Hair follicular keratinocyte (primary cell): ENCODE data around the gene LAPTM5.

- RAMPAGE, long total RNA: no peak
Measured at GRCh38 chr1:30737547-30738225, 14.3 kb upstream of the MATN1 start.

DNA sequence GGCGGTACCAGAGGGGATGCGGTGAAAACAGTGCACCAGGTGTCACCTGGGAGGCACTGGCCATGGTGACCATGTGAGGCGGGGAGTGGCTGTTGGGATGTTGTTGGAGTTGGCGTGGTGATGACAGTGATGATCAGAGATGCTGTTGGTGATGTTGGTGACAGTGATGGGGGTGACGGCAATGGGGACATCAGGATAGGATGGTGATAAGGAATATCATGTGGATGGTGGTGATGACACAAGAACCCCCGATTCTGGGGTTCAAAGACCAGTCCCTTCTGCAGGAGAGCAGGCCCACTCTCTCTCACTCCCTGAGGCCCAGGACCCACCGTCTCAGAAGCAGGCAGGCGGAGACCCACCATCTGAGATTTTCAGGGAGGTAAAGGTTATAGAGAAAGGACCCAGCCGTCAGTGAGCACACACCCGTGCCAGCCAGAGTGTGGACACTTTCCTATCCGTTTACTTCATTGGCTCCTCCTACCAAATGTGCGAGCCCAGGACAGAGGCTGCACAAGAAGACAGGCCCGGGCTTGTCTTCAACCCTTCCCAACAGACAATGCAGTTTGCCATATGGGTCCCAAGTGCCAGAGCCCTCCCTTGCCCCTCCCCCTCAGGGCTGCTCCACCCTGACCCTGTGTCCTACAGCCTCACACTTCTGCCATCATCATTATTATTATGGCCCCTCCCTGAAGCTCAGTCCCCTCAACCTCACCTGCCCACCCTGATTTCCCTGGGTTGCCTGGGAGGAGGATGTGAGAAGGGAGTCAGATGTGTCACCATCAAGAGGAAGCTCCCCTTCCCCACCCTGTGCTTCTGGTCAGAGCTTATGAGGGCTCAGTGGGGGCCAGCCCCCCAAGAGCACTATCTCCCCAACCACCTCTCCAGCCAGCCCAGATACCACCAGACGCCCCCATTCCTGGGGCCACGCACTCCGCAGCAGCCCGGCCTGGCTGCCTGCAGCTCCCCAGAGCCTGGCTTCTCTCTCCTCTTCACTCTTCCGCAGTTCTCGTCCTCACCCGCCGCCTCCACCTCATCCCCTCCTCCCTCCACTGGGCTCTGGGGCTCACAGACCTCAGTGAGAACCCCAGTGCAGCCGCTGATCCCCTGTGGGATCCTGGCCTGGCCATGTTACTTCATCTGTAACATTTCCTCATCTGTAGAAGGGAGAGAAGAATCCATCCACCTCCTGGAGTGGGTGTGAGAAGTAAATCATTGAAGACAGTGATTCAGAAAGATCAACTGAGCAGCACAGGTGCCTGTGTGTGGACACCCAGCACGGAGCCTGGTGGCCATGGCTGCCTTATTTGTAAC is 9.4 kb downstream of the LAPTM5 start:
- RAMPAGE, long total RNA: no peak

DNA sequence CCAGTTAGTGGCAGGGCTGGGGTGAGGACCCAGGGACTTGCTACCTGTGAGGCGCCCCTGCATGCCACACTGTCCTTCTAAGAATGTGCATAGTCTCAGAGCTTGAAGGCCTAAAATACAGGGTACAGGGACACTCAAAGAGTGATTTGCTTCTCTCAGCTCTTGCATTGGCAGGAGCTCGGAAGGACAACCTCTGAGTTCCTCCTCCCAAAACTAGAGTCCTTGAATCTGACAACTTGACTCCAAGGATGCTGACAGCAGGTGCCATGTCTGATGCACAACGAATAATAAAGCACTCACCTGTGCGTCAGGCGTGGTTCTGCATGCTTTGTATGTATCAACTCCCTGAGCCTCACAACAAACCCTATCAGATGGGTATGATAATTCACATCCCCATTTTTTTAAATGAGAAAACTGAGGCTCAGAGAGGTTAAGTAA is 1.5 kb downstream of the LAPTM5 start:
- RAMPAGE, long total RNA: no peak

DNA sequence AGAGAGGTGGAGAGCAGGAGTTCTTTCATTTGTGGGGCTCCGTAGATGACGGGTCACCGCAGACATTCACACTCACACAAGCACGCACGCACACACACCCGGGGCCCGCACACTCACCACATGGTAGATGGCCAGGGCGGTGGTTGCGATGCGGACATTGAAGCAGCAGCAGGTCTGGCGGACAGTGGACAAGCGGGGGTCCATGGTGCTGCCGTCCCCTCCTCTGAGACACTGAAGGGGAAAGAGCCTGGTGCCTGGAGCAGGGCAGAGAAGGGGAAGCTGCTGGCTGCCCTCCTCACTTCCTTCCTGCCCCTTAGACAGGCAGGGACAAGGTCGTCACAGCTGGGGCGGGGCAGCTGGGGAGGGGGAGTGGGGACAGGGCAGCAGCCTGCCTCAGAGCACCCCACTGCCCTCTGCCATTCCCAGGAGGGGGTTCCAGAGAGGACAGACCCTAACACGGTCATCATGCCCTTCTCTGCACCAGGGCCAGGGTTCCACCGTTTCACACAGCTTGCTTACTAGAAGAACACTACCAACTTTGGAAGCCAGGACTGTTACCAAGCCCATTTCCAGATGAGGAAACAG is at the start of gene LAPTM5:
Gene LAPTM5, minus strand, starts transcription at position 233 of the 585 bp plus-strand sequence.
- RAMPAGE, long total RNA: no peak

DNA sequence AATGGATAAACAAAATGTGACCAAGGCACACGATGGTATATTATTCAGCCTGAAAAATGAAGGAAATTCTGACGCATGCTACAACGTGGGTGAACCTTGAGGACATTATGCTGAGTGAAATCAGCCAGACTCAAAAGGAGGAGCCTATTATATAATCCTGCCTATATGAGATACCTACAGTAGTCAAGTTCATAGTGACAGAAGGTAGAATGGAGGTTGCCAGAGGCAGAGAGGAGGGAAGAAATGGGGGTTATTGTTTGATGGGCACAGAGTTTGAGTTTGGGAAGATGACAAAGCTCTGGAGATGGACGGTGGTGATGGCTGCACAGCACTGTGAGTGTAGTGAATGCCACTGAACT is 23.0 kb upstream of the LAPTM5 start:
- RAMPAGE, long total RNA: no peak

DNA sequence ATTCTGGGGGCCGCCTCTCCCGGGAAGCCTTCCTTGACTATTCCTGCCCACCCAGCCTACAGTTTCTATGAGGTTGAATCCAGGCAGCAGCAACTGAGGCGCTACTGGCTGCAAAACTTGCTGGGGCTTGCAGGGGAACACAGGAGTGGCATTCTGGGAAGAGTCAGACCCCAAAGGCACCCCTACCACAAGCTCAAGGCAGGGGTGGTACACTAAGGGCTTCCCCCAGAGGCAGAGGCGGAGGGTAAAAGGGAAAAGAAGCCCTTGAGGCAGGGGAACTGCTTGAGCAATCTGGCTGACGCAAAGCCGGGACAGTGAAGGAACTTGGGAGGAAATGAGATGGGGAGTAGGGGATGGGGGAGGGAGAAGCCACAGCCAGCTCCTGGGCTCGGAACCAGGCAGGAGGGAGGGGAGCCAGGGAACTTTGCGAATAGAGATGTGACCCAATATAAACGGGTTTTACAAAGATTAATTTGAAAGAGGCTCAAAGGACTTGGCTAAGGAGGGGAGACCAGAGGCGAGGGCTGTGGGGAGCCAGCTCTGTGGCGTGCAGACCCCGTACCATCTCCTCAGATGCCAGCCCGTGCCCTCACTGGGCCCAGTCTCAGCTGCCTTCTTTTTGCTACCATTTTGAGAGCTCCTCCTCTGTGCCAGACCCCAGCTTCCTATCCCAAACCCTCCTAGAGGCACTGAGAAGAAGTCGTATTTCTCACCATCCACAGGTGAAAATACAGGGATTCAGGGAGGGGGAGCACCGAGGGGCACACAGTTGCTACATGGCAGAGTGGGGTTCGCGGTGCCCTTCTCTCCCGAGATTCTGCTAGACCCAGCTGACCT is 31.0 kb downstream of the SDC3 start:
- RAMPAGE, long total RNA: no peak

DNA sequence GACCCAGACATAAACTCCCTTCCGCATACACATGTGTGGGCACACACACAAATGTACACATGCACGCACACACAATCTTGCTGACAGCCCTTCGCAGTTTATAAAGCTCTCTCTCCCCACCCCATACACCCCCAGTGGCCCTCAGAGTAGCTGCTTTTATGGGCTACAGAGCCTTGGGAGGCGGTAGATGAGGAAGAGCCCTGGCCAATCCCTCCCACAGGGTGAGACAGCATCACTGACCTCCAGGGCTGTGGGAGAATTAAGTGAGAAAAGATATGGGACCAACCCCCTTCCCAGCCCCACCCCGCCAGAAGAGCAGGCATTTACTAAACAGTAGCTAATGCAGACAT is 5.2 kb downstream of the SDC3 start:
- RAMPAGE, long total RNA: no peak

- RAMPAGE, long total RNA: no peak
Measured at GRCh38 chr1:30930722-30931605, 22.4 kb upstream of the SDC3 start.

DNA sequence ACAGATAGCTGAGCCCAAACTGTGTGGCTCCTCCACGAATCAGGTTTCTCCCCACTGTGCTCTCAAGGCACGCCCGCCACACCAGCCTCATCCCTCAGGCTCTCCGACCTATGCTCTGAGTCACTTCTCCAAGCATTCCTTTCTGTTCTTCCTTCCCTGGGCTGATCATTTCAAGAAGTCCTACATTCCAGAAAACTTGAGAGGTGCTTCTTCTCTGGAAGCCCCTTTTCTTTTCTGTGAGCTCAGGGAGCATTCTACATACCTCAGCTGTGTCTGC is 25.4 kb upstream of the SDC3 start:
- RAMPAGE, long total RNA: no peak

DNA sequence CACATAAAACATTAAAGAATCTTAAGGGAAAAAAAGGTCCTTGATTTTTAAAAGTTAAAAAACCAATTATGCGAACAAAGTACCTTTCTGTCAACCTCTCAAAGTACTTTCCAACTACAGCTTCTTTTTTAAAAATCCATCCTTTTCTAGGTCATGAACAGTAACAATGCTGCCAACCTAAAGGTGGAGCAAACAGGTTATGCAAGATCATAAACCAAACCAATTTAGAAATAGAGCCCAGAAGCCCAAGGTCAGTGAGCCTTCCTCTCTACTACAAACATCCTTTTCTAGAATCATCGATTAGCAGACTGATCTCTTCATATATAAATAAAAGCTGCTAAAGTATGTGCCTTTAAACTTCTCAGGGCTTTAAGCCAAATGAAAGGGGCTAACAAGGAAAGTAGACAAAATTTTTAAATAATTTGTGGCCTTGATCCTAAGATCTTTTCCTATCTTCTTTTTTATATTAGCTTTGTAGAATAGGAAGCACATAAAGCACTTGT is 40.8 kb downstream of the PUM1 start:
- RAMPAGE, long total RNA: no peak

GRCh38 chr1:31285514-31286788 is 10.6 kb downstream of the SNRNP40 start:
- RAMPAGE, long total RNA: no peak

GRCh38 chr1:31384486-31384881 is 11.6 kb upstream of the FABP3 start:
- RAMPAGE, long total RNA: no peak

DNA sequence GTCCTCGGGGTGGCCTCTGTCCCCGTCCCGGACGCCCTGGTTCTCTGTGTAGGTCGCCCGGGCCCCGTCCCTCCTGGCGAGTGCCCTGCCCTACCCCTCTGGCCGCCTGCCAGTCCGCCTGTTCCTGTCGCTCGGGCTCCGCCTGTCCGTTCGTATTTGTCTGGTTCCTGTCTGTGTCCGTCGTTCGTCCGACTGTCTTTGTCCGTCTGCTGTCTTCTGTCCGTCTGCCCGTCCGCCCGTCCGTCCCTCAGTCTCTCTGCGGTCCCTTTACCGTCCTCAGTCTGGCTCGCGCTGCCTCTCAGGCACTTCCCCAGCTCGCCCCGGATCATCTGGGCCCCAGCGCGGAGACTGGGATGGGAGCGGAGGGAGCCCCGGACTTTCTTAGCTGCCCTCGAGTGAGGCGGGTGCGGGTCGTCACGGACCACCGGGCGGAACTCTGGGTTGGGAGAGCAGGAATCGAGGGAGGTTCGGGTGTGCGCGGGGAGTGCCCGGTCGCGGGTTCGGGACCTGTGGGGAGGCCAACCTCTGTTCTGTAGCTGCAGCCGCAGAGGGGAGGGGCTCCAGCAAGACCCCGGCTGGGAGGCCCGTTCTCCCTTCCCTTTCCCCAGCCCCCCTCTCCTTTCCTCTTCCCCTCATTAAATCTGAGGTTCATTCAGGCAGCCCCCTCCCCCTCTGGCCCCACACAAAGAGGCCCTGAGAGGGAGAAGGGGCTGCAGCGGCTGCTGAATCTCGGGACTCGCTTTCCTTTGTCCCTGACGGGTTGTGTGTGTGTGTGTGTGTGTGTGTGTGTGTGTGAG is 846 bp downstream of the SERINC2 start:
- RAMPAGE, long total RNA: no peak

GRCh38 chr1:31433819-31434761 is 21.1 kb downstream of the SERINC2 start:
- RAMPAGE, long total RNA: no peak

DNA sequence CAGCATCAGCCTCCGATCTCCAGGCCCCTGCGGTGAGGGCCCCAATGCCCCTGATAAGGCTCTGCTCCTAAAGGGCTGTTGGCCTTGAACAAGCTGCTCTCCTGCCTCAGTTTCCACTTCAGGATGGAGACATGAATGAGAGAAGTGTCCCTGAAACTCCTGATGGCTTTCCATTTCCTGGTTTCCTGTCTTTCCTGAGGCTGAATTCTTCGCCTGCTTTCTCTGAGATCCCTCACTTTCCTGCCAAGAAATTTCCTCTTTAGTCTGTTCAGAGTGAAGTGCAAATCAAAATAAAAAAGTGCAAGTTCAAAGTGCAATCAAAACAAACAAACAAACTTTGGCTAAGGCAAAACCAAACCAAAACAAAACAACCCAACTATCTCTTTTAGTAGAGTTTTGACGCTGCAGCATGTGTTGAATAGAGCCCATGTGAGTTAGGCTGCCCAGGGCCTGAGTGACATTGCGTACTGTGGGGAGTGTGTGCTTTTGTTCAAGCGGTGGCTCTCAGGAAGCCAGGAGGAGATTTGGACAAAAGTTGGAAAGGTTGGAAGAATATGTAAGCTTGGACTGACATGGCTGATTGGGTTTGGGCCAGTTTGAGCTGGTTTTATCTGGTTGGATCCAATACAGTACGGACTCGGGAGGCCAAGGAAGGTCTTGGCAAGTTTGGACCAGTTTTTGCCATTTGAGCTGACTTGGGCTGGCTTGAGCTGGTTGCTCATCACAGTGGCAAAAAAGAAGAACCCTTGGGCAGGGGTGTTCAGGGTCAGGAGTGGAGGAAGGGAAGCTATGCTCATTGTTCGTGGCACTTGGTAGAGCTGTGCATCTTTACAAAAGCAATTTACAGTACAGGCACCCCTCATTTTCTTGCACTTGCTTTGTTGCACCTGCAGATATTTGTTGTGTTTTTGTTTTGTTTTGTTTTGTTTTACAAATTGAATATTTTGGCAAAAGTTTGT is 61.1 kb upstream of the TINAGL1 start:
- RAMPAGE, long total RNA: no peak

DNA sequence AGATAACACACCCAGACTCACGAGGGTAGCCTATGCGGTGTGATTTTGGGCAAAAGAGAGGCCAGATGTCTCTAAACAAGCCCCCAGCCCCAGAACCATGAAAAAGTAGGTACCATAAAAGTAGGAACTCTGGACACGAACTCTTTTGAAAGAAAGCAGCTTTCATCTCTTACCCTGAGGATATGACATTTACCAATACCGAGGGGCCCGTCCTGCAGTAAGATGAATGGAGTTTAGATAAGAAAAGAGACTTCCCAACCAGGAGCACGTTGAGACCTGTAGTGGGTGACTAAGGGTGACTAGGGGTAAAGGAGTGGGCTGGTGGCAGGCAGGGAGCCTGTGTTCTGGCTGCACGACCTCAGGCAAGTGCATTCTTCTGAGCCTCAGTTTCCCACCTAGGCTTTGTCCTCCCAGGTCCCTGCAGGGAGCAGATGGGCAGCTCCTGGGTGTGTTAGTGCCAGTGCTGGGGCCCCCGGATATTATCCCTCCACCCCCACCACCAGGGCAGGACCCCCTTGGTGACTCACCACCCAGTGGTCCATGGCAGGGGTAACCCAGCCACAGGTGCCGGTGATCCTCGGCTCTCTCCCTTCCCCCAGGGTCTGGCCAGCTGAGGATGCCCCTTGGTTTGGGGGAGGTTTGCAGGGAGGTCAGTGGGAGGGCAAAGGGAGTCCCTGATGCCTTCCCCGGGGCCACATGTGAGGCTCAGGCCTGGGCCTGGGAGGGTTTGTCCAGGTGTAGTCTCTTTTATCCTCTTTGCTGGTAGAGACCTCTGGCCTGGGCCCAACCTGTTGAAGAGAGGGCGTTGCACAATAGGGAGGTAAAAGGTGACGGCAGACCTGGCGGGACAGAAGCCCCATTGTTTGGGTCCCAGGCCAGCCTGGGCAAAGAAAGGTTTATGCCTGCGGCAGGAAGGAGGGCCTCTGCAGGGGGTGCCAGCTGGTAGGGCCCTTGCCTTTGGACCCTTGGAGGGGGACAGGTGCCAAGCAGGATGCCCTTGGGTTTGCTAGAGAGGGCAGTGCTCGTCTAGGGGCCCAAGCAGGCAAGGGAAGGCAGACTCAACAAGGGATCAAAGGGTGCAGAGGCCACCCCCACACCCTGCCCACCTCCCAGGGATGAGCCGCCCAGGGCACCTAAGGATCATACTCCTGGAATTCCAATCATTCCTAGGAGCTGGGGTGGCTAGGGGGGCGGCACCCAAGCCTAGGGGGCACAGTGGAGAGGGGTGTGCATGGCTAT is 1.0 kb upstream of the TINAGL1 start:
- RAMPAGE, long total RNA: no peak

DNA sequence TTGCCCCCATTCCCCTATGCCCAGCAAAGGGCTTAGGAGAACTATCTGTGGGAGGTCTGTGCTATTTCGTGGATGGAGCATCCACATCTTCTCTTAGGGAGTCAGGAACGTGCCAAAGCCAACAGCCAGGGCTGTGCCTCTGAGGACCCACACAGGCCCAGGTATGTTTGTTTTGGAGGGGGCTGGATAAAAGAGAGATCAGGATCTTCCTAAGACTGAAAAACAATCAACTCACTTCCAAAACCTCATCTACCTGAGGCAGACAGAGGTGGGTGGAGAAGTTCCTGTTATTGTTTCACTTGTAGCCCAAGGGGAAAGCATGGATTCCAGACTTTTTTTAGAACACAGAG is 3.8 kb upstream of the PEF1 start:
- RAMPAGE, long total RNA: no peak

DNA sequence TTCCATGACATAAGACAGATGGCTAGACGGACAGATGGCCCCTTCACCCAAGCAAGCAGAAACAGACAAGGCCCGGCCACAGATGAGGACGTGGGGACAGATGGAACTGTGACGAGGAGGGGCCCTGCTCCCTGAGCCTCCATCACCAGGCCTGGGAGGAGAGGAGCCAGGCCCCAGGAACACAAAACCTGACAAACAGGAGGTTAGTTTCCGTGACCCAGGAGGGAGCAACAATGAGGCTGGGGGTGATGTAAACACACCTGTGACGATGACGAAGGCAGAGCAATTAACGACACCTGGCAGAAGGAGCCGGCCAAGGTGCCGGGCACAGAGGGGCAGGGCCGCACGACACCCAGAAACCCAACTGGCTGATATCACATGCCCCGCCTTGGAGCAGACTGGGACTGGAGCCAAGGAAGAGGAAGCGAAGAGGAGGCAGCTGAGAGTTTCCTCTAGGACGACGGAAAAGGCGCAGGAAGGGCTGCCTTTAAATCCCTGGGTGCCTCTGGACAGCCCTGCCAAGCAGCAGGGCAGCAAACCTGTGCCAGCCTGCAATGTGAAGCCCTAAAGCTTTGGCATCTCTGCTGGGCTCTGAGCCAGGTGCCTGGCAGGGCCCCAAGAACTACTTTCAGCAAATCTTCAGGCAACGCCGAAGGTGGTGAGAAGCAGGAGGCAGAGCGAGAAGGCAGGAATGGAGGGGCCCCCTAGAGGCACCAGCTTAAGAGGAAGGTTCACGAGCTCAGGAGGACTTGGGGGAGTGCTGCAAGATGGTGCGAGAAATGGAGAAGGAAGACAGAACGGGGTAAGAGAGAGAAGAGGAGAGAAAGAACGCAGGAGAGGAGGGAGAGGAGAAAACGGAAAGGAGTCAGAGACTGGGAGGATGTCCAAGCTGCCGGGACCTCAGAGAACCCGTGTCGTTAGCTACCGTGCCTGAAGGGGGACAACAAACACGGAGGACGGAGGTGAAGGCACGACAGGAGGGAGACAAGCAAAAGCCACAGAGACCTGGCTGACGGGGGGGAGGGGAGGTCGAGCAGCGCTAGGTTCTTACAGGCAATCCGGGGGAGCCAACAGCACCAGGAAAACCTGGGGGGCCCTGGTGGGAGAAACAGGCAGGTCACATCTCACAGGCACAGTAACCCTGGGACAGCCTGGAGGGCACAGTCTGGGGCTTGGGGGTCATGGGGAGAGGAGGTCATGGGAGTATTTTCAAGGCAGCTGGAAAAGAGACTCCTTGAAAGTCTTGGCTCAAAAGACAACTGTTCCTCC is 25.3 kb upstream of the PEF1 start:
- RAMPAGE, long total RNA: no peak

DNA sequence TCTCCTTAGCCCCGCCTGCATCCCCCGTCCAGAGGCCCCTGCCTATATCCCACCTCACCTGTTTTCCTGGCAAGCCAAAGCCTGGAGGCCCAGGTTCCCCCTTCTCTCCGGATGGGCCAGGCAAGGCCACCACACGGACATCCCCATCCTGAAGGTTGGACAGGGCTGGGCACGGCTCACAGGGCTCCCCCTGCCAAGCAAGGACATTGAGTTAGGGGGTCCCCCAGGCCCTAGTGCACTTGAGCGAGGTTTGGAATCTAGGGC is 18.3 kb downstream of the COL16A1 start:
- RAMPAGE, long total RNA: no peak

GRCh38 chr1:31699355-31699747 is 4.5 kb downstream of the COL16A1 start:
- RAMPAGE, long total RNA: no peak